Pericardium fibroblast (primary cell): ENCODE measurements around a stretch of chrX.

DNA sequence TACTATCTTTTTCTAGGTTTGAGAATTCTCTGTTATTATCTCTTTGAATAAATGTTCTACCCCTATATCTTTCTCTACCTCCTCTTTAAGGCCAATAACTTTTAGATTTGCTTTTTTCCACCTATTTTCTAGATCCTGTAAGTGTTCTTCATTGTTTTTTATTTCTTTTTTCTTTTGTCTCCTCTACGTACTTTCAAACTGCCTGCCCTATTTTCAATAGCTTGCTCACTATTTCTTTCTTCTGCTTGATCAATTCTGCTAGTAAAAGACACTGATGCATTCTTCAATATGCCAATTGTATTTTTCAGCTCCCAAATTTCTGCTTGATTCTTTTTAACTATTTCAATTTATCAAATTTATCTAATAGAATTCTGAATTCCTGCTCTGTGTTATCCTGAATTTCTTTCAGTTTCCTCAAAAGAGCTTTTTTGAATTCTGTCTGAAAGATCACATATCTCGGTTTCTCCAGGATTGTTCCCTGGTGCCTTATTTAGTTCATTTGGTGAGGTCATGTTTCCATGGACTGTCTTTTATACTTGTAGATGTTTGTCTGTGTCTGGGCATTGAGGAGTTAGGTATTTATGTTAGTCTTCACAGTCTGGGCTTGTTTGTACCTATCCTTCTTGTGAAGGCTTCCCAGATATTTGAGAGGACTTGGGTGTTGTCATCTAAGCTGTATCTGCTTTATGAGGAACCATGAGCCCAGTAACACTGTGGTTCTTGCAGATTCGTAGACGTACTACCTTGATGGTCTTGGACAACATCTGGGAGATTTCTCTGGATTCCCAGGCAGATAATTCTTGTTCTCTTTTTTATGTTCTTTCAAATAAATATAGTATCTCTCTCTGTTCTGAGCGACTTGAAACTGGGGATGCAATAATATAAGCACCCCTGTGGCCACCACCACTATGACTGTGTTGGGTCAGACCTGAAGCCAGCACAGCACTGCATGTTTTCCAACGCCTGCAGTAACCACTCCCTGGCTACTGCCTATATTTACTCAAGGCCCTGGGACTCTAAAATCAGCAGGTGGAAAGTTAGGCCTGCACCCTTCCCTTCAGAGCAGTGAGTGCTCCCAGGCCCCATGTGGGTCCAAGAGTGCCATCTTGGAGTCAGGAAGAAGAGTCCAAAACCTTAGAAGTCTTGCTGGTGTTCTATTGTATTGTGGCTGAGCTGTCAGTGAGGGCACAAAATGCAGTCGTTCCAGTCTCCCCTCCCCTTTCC is 236.2 kb upstream of the AGTR2 start:
- RAMPAGE, long total RNA, result no peak

- RAMPAGE, long total RNA, result no peak
Measured at GRCh38 chrX:115950970-115951445, 219.5 kb upstream of the AGTR2 start.

GRCh38 chrX:118347093-118347661 is 1.3 kb downstream of the WDR44 start:
- RAMPAGE, long total RNA, result no peak

DNA sequence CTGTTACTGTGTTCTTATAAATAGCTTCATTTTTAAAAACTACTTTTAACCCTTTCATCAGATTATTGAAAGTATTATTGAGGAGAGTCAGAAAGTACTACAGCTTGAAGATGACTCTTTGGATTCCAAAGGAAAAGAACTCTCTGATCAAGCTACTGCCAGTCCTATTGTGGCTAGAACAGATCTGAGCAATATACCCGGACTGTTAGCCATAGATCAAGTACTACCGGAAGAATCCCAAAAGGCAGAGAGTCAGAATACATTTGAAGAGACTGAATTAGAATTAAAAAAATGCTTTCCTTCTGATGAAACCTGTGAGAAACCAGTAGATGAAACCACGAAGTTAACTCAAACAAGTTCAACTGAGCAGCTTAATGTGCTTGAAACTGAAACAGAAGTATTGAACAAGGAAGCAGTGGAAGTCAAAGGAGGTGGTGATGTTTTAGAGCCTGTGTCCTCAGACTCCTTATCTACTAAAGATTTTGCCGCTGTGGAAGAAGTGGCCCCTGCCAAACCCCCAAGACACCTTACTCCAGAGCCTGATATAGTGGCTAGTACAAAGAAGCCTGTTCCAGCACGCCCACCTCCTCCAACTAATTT is 46.8 kb downstream of the WDR44 start:
- RAMPAGE, long total RNA, result no peak

- RAMPAGE, long total RNA, result no peak
Measured at GRCh38 chrX:118530439-118530882, 34.8 kb downstream of the DOCK11 start.

- RAMPAGE, long total RNA, result no peak
Measured at GRCh38 chrX:118634246-118634894, 93.0 kb upstream of the IL13RA1 start.

DNA sequence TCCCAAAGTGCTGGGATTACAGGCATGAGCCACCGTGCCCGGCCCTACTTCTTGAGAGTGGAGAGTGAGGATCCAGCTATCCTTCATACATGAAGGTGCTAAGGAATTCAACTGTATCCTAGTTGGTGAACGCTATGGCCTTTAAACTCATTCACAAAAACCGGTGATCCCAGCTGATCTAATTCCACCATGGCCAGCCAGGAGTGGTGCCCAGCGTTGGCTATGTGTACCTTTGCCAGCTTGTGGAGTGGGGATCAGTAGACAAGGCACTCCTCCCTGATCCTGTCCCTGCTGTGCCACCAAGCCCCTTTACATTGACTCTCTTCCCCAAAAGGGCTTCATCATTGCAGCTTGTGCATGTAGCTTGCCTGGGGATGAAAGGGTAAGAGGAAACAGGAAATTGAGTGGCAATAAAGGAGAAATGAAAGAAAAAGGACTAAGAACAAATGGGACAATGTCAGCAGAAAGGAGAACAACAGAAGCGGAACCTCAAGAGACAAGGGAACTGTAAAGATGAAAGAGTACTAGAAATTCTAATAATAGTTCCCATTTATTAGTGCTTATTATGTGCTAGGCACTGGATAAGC is 8.8 kb upstream of the IL13RA1 start:
- RAMPAGE, long total RNA, result no peak

DNA sequence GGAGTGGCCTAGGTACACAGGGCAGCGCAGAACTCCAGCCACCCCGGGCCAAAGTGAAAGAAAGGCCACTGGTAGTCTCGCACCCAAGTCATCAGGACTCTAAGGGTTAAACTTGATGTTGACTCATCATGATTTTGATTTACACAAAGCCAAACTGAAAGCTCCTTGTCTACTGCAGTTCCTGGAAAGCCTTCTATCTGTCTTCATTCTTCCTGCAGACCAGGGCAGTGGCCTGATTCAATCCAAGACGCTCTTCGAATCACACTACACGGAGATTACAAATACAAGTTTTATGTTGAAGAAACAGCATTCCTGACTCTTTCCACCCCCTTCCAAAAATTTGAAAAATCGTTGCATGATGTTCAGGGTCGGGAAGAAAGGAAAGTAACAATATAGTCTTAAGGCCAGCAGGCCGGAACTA is 2.5 kb upstream of the IL13RA1 start:
- RAMPAGE, long total RNA, result no peak

DNA sequence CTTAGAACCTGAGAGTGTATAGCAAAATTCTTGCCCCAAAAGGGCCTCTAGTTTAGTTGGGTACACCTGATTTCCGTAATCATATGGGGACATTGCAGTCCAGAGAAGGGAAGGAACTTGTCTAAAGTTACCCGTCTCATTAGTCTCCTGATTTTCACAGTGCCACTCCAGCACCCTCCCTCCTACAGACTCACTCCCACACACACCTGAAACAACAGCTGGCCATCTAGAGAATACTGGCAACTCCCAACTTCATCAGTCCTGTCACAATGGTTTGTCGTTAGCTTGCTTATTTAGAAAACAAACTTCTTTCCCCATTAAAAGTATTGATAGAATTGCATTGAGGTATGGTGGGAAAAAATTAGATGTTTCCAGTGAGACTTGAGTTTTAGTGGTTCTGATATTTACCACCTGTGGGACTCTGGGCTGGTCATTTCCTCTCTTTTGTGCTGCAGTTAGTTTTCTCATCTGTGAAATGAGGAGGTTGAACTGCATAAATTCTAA is 1.7 kb downstream of the IL13RA1 start:
- RAMPAGE, long total RNA, result no peak

- RAMPAGE, long total RNA, result no peak
Measured at GRCh38 chrX:118751968-118753009, 24.9 kb downstream of the IL13RA1 start.

- RAMPAGE, long total RNA, result no peak
Measured at GRCh38 chrX:118775131-118775641, 47.8 kb downstream of the IL13RA1 start.

DNA sequence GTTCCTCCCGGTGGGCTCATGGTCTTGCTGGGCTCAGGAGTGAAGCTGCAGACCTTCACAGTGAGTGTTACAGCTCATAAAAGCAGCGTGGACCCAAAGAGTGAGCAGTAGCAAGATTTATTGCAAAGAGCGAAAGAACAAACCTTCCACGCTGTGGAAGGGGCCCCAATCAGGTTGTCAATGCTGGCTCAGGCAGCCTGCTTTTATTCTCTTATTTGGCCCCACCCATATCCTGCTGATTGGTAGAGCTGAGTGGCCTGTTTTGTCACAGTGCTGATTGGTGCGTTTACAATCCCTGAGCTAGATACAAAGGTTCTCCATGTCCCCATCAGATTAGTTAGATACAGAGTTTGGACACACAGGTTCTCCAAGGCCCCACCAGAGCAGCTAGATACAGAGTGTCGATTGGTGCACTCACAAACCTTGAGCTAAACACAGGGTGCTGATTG is 53.0 kb upstream of the LONRF3 start:
- RAMPAGE, long total RNA, result no peak

DNA sequence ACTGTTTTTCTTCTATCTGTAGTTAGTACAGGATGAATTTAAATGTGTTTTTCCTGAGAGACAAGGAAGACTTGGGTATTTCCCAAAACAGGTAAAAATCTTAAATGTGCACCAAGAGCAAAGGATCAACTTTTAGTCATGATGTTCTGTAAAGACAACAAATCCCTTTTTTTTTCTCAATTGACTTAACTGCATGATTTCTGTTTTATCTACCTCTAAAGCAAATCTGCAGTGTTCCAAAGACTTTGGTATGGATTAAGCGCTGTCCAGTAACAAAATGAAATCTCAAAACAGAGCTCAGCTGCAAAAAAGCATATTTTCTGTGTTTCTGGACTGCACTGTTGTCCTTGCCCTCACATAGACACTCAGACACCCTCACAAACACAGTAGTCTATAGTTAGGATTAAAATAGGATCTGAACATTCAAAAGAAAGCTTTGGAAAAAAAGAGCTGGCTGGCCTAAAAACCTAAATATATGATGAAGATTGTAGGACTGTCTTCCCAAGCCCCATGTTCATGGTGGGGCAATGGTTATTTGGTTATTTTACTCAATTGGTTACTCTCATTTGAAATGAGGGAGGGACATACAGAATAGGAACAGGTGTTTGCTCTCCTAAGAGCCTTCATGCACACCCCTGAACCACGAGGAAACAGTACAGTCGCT is 7.5 kb downstream of the PGRMC1 start:
- RAMPAGE, long total RNA, result no peak

- RAMPAGE, long total RNA, result no peak
Measured at GRCh38 chrX:119441170-119441610, 27.1 kb upstream of the SLC25A5 start.

DNA sequence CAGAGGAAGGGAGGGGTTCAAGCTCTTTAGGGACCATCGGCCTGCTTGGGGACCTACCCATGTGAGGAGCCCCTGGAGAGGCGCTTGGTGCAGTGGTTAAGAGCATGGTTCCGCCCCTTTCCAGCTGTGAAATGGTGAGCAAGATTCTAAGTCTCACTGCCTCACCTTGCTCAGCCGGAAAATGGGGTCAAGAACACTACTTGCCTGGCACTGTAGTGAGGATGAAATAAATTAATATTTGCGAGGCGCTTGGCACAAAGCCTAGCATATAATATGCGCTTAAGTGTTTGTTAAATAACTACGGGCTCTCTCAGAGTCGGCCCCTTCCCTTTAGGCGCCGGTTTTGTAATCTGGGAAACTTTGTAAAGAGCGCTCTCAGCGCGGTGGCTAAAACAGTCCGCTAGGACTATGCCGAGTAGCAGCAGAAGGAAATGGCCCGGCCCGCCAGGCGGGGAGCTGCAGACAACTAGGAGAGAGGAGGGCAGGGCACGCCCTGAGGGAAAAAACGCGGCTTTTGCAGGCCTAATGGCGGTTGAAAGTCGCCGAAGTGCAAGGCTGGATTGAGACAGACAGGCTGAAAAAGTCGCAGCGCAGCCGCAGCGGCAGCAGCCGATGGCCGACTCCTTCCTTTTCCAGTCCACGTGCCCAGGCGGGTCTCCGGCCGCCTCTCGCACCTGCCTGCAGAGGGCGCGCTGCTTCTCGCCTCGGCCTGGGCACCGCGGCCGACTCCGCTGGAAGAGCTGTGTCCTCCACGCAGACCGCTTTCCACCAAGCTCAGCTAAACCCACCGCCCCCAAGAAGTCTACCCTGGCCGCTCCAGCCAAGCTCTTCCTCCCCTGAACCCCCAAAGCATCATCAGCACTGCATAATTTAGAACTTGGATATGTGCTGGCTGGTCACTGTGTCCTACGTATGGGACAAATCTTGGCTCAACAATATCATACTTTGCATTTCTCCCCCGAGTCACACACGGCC is 14.2 kb downstream of the SLC25A5 start:
- RAMPAGE, long total RNA, result no peak

DNA sequence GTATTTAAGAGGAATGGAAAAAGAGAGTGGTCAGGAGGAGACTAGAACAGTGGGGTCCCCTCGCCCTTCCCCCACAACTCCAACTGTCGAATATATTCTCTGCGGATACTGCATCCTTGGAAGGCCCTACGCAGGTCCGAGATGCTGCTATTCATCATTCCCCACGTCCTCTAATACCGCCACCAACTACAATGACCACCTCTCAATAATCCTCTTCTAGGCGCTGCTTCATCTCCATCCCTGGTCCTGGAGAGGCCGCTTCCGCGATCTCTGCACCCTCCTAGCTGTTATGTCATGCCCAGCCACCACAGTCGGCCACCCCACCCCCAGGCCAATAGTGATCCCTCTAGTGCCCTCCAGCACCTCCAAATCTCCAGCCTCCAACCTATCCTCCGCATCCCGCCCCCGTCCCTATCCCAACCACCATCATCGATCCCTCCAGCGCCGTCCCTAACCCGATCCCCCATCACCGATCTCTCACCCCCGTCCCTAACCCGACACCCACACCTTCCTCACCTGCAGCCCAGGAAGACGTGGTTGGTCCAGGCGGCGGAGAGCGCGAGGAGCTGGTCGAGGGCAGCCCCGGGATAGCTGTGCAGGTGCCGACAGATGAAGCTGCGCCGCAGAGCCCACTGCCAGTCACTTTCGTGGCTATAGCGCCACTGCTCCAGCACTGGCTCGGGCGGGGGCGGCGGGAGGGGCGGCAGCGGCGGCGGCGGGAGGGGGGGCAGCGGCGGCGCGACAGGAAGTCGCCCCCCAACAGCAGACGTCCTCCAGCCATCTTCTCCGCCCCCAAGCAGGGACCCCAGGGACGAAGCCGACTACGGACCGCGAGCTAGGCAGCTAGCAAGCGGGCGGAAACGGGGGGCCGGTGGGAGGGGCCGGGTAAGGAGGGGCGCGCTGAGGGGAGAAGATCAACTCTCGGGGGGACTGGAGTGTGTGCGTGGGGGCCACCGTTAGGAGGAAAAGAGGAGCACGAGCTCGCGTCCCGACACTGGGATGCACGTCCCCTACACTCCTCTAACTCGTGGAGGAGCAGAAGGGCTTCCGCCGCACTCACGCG is 31.2 kb downstream of the UBE2A start:
- RAMPAGE, long total RNA, result no peak

DNA sequence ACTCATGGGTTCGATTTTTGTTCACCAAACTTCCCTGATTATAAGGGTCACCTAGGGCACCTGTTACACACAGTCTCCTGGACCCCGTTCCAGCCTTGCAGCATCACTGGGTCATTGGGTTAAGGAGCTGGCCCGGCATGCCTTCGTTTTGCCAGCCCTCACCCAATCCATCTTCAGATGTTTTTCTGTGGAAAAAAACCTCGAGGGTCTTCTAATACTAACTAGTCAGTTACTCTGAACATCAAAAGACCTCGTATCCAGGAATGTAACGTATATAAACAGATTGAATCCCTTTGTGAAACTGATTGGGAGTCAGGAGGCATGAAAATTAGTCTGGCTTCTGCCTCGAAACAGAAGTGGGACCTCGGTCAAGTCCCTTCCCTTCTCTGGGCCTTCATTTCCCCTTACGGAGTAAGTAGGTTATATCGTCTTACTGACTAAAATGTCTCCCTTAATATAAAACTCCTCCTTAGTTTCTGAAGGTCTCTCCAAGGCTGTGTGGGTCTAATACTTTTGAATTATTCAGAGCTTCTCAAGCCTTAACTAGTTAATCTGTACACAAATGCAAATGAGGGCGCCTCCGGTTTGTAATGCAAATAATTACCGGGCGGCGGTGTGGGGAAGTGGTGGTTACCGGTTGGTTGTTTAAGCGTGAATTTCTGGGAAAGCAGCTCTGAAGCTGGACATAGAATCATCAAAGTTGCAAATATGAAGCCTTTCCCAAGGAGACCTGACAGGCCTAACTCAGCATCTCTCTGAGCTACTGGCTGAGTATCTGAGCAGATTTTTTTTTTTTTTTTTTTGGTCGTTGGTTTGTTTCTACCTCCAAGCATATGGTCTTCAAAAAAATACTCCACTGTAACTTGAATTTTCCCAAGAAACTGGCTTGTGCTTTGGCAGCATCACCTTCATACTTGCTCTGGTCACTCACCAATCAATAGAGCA is 43.3 kb downstream of the UBE2A start:
- RAMPAGE, long total RNA, result no peak

GRCh38 chrX:119755863-119756229 is 2.5 kb upstream of the SOWAHD start:
- RAMPAGE, long total RNA, result no peak

DNA sequence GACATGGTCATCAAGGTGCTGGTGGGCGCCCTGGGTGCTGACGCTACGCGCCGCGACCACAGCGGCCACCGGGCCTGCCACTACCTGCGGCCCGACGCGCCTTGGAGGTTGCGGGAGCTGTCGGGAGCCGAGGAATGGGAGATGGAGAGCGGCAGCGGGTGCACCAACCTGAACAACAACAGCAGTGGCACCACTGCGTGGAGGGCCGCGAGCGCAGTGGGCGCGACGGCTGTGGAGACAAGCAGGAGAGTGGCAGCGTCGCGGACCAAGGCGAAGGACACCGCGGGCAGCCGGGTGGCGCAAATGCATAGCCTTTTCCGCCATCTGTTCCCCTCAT is 845 bp downstream of the SOWAHD start:
- RAMPAGE, long total RNA, result no peak

DNA sequence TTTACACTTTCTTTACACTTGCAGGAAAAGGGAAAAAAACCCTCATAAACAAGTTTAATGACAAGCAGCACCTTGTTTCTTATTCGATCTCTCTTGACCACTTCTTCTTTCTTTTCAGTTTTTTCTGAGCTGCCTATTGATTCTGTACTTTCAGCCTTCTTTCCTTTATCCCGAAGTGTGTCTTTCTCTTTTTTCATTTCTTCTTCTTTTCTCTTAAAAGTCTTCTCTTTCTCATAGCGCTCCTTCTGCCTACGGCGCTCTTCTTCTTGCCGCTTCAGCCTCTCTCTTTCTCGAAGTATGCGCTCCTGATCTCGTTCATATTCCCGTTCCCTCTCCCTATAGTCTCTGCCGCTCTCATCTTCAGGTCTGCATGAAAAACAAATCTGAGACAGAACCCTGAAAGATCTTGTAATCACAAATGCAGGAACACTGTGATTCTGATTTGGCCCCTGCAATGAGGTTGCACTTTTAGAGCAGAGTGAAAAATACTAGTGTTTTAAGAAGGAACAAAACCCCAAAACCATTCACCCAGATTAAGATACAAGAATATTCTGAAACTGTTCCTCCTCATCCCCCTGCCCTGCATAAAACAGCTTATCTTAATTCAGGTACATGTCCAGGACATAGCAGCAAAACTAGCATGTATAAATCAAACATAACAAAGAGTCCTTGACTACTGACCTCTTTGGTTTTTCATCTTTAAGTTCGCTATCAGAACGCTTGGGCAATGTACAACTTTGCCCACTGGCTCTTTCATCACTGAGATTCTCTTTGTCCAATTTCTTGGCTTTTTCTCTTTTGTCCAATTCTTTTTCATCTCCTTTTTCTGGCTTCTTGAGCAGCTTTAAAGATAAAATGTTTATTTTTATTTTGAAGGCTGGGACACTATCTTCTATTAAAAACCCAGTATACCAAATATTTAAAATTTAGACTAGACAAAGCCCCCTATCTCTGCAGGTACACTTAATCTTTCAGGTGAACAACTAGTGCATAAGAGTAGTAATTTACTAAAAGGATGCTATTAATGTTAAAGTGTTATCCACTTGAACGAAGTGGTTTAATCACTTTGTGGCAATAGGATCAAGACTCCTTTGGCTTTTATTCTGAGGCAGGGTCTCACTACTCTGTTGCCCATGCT is 14.7 kb downstream of the UPF3B start:
- RAMPAGE, long total RNA, result no peak